Epithelial cell of esophagus (primary cell): Measurements from ENCODE around the gene GRIP2.

GRCh38 chr3:14379866-14380105, 22.6 kb upstream of the SLC6A6 start:
- RRBS, result no CpG with 5 or more reads among the region's 5 CpGs

- RRBS, result 0% methylated on average over 1 of the region's 10 CpGs
Observed at GRCh38 chr3:14393617-14394273, 8.7 kb upstream of the SLC6A6 start.

GRCh38 chr3:14405163-14405643, 2.8 kb downstream of the SLC6A6 start:
- RRBS, result no CpG with 5 or more reads among the region's 3 CpGs

DNA sequence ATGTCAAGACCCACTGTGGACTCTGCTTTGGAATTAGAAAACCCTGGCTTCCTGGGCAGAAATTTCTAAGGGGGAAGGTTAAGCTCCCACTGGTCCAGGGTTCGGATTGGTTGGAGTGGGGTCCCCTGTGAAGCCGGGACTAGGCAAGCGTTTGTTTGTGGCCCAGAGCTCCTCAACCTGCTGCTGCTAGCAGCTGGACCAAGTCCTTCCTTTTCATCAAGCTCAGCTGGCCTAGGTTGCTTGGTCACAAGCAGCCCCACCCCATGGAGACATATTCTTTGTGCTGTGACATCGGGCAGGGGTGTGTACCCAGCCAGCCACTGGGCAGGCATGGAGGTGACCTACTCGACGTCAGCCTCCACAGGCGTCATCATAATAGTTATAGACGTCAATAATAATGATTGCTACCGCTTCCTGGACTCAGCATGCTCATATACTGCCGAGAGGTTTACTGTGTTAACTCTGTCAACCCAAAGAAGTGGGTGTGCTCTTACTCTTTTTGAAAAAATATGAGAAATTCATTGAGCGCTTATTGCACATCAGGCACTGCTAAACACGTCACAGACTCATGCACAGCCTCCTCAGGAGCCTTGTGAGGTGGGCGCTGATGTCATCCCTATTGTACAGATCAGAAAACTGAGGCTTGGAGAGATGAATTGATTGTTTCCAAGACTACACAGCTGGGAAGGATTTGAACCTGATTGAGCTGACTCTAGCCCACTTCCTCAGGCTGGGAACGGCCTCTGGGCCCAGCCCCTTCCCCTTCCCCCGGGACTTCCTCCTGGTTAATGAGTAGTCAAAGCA, 16.0 kb downstream of the SLC6A6 start:
- RRBS, result no CpG with 5 or more reads among the region's 15 CpGs

- RRBS, result no CpG with 5 or more reads among the region's 16 CpGs
Observed at GRCh38 chr3:14424634-14425130, 22.3 kb downstream of the SLC6A6 start.

DNA sequence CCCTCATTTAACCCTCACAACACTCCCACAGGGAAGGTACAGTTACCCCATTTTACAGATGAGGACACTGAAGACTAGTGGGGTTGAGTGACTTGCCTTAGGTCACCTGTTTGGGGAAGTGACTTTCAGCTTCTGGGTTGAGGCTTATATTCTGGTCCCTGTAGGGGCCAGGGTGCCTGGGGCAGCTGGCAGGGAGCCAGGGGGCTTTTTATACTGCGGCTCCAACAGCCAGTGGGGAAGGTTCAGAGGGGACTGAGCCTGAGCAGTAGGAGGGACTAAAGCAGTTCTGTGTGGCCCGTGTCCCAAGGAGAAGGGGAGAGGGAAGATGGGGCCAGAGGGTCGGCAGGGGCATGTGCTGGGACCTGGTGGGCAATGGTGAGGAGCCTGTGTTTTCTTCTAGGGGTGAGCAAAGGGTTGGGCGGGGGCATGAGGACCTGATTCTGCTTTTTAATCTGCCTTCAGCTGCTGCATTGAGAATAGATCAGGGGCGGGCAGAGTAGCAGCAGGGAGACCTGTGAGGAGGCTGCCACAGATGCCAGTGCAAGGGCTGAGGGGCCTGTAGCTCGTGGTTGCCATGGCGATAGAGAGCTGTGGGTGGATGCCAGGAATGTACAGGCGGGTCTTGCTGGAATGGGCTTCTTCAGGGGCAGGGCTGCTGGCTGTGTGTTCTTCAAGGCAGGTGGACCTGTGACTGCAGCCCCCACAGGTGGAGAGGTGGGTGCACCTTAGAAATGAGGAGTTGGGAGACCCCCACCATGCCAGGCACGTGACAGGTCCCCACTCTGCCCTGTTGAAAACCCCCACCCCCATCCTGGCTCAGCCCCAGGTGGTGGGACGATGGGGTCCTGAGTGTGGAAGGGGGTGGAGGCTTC, 38.0 kb downstream of the SLC6A6 start:
- RRBS, result no CpG with 5 or more reads among the region's 10 CpGs

DNA sequence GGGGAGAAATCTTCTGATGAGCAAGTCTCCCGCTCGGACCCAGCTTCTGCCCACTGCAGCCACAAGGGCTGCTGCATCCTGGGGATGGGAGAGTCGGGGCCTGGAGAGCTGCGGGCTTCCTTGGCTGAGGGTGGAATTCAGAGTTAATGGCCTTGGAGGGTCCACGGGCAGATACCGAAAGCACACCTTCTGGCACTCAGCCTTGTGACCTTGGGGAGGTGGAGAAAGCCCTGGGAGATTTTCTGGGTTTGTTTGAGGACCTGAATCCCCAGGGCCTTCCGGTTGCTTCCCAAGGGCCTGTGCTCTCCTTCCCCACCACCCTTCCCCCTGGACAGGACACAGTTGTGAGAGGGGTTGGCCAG, 64.5 kb downstream of the SLC6A6 start:
- RRBS, result no CpG with 5 or more reads among the region's 7 CpGs

DNA sequence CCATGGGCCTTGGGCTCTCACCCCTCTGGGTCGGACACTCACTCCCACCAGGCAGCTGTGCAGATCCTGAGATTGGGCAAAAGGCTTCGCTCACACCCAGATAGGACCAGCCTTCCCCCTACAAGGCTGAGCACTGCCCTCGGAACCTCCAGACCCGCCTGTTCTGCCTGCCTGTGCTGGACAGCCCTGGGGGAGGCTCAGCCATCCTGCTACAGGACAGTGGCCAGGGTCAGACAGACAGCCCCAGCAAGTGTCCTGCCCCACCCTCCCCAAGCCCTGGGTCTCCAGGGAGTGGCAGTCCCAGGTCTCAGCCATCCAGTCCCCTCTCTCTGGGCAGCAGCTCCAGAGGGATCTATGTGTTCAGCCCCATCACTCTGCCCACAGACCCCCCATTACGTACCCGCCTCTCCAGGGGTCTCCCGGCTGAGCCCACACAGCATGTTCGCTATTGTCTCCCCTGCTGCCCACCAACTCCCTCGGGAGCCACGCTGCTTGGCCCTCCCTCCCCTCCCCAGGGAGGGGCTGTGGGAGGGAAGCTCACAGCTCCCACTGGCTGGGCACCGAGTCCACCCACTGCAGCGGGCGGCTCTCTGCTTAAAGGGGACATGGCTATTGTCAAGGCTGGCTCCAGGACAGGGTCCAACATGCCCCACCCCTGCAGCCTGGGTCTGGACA, at the start of gene GRIP2:
Gene GRIP2, minus strand, starts transcription at position 474 of the 675 bp plus-strand sequence.
- RRBS, result no CpG with 5 or more reads among the region's 13 CpGs

DNA sequence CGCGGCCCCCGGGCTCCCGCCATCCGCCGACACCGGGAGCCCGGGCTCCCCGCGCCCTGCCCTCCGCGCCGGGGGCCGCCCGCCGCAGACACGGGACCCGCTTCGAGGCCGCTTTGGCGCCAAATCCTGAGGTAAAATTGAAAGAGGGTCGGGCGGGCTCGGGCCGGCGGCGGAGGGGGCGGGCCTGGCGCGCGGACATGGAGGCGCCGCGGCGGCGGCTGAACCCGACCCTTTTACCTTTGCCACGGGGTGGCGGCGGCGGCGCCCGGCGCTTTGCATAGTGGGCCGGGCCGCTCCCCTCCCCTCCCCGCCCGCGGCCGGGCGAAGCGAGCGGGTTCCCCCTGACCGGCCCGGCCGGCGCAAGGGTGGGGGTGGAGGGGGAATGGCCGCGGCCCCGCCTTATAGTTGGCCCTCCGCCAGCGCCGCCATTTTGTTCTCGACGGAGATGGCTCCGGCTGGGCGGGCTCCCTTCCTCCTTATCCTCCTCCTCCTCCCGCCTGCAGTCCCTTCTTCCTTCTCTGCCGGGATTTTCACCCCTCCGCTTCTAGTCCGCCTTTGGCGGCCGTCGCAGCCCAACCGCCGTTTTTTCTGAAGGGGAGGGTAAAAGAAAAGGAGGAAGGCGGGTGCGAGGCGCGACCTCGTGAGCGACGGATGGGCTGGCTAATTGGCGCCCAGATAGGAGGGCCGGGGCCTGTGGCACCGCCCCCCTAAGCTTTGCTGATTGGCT, 556 bp downstream of the NR2C2 start:
- RRBS, result 2% methylated on average over 18 of the region's 86 CpGs

- RRBS, result no CpG with 5 or more reads among the region's 9 CpGs
Observed at GRCh38 chr3:14949085-14949637, 1.8 kb downstream of the NR2C2 start.

- RRBS, result no CpG with 5 or more reads among the region's 5 CpGs
Observed at GRCh38 chr3:15040437-15041280, 24.5 kb downstream of the MRPS25 start.

GRCh38 chr3:15077838-15078575, 12.9 kb upstream of the MRPS25 start:
- RRBS, result no CpG with 5 or more reads among the region's 12 CpGs

DNA sequence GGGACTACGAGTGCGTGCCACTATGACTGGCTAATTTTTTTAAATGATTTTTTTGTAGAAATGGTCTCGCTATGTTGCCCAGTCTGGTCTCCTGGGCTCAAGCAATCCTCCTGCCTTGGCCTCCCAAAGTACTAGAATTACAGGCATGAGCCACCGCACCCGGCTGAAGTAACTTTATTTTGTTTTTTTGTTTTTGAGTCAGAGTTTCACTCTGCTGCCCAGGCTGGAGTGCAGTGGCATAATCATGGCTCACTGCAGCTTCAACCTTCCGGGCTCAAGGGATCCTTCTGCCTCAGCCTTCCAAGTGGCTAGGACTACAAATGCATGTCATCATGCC, 5.5 kb downstream of the RBSN start:
- RRBS, result no CpG with 5 or more reads among the region's 6 CpGs

- RRBS, result no CpG with 5 or more reads among the region's 7 CpGs
Observed at GRCh38 chr3:15207022-15207455, 993 bp downstream of the CAPN7 start.

- RRBS, result no CpG with 5 or more reads among the region's 4 CpGs
Observed at GRCh38 chr3:15246510-15247734, 40.9 kb downstream of the CAPN7 start.

GRCh38 chr3:15278350-15278826, 54.0 kb downstream of the SH3BP5 start:
- RRBS, result no CpG with 5 or more reads among the region's 5 CpGs

GRCh38 chr3:15292674-15293541, 39.5 kb downstream of the SH3BP5 start:
- RRBS, result no CpG with 5 or more reads among the region's 17 CpGs

DNA sequence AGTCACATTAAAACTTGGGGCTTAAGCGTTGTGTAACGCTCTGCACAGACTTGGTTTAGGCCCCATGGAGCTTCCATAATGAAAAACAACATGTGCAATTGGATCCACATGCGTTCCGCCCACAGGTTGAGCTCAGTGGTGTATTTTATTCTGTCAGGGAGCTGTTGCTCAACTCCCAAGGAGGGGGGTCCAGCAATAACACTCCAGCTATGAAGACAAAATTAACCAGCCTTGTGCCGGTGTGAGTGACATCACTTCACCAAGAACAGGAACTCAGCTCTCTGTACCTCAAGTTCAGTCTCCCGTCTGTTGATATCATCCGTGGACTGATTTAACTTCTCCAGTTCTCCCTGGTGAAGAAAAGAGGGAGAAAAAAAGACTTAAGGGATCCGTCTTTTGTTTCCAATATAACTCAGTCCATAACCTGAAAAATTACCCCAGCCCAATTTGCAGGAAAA, 2.1 kb downstream of the SH3BP5 start:
- RRBS, result no CpG with 5 or more reads among the region's 8 CpGs

GRCh38 chr3:15395723-15396751, 31.3 kb downstream of the METTL6 start:
- RRBS, result no CpG with 5 or more reads among the region's 13 CpGs

DNA sequence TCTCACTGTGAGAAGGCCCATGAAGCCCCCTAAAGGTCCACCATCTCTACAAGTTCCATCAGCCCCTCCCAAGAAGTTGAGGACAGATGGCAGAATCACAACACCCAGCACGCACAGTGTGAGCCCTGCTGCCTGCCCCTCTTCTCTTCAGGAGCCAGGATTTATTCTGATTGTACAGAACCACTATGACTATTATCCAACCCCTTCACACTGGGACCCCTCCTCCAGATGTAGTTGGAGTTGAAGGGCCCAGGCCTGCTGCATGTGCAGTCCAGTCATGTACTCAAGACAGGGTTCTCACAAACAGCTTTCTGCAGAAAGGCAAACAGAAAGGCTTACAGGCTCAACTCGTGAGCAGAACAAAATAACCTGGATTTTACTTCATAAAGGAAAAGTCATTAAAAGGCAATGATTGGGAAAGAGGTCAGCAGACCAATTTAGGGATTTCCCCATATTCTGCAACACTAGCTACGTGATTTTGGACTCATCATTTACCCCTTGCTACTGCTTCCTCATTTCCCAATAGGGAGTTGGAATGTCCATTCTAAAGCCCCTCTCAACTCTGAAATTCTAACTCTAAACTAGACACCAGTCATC, 18.2 kb downstream of the METTL6 start:
- RRBS, result no CpG with 5 or more reads among the region's 3 CpGs